ENCODE results near the gene E2F7.

GRCh38 chr12:76866076-76866732, 12.6 kb downstream of the CSRP2 start:
- RRBS: no CpG with 5 or more reads among the region's 11 CpGs

GRCh38 chr12:76877431-76877733, 1.4 kb downstream of the CSRP2 start:
- RRBS: no CpG with 5 or more reads among the region's 3 CpGs

DNA sequence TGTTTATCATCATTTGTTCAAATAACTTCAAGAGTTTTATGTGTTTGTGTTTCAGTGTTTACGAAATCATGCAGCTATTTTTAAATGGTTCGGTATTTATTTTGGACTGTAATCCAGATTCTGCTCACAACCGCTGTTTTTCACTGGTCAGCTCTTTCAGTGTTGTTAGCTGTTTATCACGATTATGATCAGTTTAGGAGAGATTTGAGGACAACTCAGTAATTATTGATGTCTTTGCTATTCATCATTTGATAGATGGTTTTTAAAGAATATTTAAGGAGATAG, 37.0 kb upstream of the CSRP2 start:
- RRBS: no CpG with 5 or more reads among the region's 4 CpGs

DNA sequence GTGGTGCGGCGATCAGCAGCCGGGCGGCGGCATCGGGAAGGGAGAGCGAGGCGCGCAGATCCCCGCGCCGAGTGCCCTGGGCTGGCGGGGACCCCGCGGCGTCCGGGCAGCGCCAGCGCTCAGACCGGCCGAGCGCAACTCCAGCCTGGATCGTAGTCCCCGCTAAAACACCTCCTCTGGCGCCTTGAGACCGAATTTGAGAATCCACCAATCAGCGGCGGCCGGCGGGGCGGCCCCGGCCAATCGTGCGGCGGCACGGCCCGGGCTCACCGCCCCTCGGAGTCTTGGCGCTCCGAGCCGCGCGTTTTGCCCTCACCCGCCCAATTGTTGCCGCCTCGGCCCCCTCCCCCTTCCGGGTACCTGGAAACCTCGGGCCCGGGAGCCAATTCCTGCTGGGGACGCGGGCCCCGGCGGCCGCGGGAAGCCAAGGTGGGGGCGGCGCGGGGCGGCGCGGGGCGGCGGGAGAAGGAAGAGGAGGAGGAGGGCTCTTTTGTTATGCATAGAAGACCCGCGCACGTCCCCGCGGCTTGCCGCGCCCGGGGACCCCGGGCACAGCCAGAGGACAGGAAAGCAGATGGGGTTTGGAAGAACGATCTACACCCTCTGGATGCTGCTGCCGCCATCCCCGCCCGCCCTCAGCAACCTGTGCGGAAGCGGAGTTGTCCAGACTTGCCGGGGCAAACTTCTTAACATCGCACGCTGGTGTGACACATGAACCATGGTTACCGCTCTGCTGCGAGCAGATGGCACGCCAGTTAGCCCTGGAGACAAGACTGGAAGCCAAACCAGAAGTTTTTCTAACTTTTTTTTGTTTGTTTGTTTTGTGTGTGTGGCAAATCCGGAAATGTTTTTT, at the start of gene E2F7:
Gene E2F7 (minus strand): TSS at position 158 of the 853 bp plus-strand sequence.
- RRBS: under 1% methylated on average over 28 of the region's 86 CpGs

DNA sequence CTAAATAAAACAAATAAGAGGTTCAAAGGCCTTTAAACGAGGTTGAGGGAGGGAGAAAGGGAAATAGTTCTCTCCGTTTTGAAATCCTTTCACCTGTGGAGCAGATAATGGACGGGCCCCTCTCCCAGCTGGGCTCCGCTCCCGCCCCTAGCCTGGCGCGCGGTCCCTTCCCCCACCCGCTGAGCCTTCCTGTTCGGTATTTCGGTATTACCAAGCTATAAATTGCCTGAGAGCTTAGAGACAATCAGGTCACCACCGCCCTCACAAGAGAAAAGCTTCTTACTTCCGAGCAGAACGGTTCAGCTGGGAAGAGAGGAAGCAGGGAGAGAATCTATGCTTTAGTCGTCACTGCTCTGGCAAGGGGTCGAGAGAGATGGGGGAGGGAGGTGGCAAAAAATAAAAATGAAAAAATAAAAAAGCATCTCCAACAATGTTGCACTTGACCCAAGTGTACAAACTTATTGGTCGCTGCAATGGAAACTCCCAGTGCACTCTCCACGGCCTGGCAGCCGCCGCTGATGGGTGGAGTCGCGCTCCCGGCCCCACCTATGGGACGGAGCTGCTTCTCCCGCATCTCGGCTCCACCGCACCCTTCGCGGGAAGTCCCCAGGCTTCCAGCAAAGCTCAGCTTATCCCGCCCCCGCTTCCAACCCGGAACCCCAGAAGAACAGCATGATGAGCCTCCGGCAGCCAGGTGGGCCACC, 1.0 kb upstream of the SYT1 start:
- RRBS: 5% methylated on average over 1 of the region's 33 CpGs

GRCh38 chr12:78886875-78887480, 22.4 kb downstream of the SYT1 start:
- RRBS: no CpG with 5 or more reads among the region's 6 CpGs

DNA sequence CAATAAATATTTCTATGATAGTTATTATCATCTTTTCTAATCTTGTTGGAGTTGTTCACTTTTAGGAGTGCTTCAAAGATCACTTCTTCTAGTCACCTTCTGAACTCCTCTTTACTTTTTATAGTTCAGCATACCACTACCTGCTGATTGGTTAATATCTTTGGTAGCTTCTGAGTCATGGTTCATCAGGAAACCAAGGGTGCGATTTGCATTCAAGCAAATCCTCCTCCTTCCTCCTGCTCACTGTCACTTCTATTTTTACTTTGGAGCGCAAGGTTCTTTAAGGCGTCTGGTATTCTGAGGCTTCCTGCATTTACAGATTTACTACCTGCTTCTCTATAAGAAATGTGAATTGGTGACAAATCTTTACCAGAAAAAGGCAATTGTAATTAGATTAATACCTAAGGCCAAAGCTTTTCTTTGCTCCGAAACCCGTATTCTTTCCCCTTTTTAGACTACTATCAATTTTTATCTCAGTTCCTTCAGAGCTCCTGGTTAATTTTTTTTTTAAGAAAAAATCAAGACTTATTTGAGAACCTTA, 24.1 kb downstream of the SYT1 start:
- RRBS: no CpG with 5 or more reads among the region's 5 CpGs

DNA sequence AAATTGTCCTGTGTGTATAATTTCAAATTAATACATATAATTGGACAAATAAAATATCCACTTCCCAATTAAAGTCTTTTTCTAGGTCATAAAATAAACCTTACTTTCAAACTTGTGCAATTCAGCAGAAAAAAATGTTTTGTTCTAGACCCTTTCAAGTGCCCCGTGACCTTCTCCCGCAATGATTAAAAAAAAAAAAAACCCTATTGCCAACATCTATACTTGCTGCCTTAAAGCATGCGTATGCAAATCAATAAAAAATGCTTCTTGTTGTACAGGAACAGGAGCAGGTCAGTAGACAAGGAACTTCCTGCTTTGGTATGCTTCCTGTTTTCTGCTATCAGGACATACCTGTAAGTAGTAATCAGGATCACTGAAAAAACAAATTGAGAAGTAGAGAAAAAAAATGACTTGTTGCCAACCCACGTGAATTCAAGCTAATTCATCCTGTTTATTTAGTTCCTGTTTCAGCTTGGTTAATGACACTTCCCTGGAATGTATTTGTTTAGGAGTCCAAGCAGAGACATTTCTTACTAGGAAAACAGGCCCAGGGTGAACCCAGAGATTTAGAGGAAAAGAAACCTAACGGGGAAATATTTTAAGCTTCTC, 124.4 kb downstream of the PAWR start:
- RRBS: no CpG with 5 or more reads among the region's 5 CpGs

- RRBS: no CpG with 5 or more reads among the region's 2 CpGs
These were observed 55.5 kb downstream of the PAWR start for GRCh38 chr12:79635143-79635791.

DNA sequence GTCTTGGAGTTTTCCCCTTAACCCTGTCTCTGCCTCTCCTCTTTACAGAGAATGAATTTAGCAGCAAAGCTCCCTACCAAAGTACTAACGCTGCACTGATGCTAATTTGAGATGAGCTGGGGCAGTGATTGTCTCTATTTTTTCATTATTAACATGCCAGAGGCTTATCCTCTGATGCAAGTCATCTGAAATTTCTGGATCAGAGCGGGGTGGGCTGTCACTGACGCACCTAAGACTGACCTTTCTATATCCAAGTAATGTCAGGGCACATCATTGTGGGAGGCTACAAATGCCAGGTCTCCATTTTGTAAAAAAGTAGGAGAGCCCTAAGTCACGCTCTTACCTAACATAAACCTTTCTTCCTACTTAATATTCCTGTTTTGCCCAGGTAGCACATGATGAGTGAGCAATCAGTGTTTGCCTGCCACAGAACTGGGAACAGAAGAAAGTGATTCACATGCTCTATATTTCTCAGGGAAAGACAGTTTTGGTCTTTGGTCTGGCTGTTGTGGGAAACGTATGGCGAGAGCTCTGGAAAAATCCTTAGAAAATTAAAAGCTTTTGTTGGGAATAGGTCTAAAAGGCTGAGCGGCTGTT, 1.1 kb upstream of the PAWR start:
- RRBS: no CpG with 5 or more reads among the region's 7 CpGs

- RRBS: no CpG with 5 or more reads among the region's 1 CpG
These were observed 91.5 kb upstream of the PAWR start for GRCh38 chr12:79782042-79782935.

GRCh38 chr12:79806988-79807409, 116.2 kb upstream of the PAWR start:
- RRBS: no CpG with 5 or more reads among the region's 5 CpGs

DNA sequence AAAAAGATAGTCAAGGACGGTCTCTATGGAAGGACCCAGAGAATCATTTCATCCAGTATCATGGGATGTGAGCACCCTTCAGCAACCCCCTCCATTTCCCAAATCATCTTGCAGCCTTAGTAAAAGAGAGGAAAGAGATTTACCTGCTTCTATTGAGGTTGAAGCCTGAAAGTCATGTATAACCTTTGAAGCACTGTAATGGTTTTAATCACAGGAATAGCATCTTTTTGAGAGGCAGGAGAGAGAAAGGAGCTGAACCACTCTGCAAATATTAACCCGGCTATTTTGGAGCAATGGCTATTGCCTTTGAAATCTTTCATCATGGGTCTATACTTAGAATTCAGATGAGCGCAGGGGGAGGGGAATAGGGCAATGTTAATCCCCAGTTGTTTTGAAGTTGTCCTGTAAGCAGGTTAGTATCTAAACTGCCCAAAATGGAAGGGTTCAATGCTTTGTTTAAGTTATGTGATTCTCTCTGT, 429 bp upstream of the MYF6 start:
- RRBS: no CpG with 5 or more reads among the region's 3 CpGs

- RRBS: 4% methylated on average over 18 of the region's 81 CpGs
These were observed 1.2 kb downstream of the LIN7A start for GRCh38 chr12:80936130-80937412.

DNA sequence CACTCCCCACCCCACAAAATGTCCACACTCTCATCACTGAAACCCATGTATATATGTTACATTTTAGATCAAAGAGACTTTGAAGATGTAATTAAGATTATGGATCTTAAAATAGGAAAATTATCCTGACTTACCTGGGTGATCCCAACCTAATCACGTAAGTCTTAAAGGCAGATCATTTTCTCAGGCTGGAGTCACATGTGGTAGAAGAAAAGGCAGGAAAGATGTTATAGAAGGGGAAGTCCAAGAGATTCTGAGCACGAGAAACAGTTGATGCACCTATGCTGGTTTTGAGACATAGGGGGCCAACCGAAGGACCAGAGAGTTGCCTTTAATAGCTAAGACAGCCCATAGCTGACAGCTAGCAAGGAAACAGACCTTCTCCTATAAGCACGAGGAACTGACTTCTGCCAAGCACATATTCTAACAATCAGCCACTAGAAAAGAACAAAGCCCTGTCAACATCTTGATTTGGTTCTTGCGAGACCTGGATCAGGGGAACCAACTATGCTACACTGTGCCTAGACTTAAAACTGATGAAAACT, 785.5 kb downstream of the TMTC2 start:
- RRBS: no CpG with 5 or more reads among the region's 5 CpGs

DNA sequence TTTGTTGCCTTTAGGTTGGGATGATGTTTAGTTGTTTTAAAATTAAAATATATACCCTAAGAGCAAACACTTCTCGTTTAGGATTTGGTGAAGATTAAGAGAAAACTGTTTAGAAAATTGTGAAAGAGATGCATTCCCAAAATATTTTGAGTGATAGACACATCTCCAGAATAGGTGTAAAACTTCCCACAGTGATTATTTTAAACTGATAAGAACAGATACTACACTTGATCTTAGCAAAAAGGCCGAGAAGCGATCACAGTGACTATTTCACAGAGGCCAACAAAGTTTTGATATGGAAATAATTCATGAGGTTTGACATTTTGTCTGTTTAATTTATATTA, 18.9 kb downstream of the SLC6A15 start:
- RRBS: no CpG with 5 or more reads among the region's 3 CpGs

DNA sequence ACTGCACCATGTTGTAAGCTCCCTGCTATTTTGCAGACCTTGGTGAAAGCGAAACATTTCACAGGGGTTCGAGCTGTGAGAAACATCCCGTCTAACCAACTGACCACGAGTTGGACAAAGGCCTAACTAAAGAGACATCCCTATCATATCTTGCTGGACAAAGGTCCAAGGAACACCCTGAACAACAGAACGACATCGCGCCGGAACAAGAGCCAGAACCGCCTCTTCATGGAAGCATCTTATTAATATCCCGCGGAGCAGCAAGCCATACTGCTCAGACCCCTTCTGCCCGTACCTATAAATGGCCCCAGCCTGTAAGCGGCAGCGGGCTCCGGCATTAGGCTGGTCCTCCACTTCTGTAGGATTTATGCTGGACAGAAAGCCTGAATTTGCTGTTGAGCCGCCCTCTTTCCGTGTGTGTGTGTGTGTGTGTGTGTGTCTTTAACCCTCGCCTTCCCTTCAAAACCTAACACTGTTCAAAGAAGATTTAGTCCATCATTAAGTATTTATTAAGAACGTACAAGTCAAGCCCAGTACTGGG, 2.0 kb downstream of the SLC6A15 start:
- RRBS: no CpG with 5 or more reads among the region's 19 CpGs

DNA sequence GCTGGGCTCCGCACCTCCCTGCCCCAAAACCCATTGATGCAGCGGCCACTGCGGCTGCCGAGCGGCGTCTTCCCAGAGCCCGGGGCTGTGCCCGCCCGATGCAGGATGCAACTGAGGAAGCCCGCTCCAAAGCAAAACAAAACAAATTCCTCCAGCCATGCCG, 235 bp upstream of the SLC6A15 start:
- RRBS: no CpG with 5 or more reads among the region's 11 CpGs

Data from AG04449 (cell line).